ENCODE data around the gene C4orf33.

- PRO-cap = no peak
Measured at GRCh38 chr4:127963651-127964384, 1.2 kb downstream of the MFSD8 start.

DNA sequence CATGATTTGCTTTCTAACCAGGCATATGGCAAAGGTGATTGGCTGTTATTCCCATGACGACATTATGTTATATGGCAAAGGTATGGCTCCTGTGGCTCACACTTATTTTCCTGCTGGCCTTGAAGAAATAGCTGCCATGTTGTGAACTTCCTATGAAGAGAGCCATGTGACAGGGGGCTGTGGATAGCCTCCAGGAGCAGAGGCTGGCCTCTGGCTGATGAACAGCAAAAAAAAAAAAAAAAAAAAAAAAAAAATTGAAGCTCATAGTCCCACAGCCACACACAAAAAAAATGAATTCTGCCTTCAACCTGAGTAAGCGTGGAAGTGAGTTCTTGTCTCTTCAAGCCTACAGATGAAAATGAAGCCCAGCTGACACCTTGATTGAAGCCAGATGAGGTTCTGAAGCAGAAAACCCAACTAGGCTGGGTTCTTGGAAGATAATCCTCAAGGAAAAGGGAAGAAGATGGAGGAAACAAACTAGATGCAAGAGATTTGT, 8.4 kb downstream of the ABHD18 start:
- PRO-cap = no peak

GRCh38 chr4:128037208-128037524, 23.9 kb upstream of the LARP1B start:
- PRO-cap = no peak

DNA sequence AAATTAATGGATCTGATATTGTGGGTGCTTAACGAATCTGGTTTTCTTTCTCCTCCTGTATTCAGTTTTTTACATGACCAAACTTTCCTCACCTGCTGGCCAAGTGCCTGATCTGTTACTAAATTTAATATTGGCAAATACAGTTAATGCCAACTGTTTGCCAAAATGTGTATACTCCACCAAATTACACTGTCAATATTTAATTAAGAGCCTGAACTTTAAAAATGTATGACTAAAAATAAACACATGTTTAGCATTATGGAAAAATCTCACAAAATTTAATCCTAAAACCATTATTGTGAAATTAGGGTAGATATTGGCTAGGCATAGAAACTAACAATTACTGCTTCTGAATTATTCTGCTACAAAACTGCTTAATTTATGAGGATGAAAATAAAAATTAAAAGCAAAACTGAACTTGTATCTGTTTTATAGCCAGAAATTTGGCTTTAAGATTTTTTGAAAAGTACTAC, 3.2 kb downstream of the PGRMC2 start:
- PRO-cap = no peak

GRCh38 chr4:128427792-128428408, 140.3 kb upstream of the PGRMC2 start:
- PRO-cap = no peak

DNA sequence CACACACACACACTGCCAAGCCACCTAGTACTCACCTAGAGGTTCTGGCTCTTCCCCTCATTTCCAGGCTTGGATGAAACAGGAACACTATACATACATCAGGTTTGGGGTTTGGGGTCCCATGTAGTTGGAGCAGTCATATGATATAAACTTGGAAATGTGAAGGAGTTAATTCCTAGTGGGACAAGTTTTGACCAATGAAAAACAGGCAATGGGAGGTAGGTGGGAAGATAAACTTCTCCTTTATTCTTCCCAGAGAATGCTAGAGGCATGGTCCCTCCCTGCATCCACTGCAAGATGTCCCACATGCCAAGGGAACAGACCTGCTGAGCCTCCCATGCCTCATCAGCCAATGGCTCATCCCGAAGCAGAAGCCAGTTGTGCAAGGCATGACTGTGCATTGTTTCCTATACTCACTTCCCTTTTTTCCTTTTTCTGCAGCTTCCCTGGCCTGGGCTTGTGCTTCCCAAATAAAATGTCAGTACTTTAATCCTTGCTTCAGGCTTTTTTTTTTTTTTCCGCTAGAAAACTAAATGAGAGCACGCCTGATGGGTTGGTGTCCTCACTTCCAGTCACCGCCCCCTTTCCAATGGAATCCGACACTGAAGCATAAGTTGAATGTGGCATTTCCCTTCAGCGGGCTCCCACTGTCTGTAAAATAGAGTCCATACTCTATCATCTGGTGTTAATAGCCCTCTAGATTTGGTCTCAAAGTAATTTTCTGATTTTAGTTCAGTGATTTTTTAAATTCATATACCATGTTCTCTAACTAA, 239.1 kb upstream of the JADE1 start:
- PRO-cap = no peak

- PRO-cap = no peak
Measured at GRCh38 chr4:128573598-128574336, 235.7 kb upstream of the JADE1 start.

DNA sequence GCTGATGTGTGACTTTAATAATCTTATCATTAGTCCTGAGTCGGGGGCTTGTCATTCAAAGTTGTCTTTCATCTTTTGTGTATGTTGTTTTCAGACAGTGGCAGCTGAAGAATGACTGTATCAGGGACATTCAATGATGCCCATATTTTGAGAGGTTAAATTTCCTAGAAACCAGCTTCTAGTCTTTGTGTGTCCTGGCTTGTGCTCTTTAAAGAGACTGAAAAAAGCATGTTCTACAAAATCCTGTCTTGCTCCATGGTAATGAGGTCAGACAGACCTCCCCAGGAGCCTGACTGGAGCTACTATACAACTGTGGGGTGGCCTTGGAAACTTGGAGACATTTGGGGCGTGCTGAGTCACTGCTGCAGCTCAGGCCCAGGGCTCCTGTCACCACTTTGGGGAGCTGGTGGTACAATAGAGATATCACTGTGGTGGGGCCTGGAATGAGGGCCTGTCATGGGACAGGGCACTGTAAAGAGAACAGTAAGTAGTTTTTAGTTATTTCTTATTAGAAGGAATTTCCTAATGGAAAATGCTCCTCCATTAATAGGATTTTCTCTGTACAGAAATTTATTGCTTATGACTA, 207.5 kb upstream of the JADE1 start:
- PRO-cap = no peak

DNA sequence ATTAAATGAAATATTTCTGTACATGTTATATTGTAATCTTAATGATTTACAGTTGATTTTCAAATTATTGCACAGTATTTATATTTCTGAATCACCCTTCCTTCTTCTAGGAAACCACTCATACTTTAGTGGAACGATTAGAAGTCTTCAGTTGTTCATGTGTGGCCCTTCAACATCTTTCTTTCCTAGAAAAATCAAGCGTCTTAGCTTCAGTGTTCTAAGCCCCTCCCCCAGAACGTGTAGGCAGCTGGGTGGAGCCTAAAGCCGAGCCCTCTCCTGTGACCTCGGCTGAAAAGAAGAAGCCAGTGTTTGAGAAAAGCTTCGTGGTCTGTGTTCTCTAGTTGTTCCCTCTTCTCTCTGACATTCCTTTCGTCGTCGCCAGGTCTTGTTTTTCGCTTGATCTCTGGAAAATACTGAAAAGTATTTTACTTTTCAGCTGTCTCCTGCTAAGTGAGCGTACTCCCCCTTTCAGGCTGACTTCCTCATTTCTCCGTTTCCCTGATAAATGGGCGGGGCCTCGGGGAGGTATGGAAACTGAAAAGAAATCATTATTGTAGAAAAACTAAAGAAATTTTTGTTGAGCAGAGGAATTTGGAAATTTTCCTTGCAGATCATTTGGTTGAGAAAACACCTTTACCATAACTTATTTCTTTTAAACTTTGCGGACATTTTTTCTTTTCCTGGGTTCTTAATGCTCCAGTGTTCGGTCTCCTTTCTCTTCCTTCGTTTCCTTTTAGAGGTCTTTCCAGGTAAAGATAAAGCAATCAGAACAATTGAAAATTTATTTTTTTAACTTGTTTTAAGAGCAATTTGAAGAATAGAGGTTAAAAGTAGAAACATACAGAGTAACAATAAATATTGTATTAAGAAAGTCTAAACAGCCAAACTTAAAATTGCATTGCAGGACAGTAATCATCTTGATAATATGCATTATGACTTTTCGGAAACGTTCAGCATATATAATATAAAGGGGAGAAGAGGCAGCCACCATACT, at the start of gene C4orf33:
Gene C4orf33, plus strand, starts transcription at position 269 of the 994 bp plus-strand sequence.
- PRO-cap = bidirectional peak, plus-strand start at position 305 of the sequence, minus-strand start at position 184 of the sequence

- PRO-cap = no peak
Measured at GRCh38 chr4:133934440-133934792, 267.2 kb downstream of the PABPC4L start.

DNA sequence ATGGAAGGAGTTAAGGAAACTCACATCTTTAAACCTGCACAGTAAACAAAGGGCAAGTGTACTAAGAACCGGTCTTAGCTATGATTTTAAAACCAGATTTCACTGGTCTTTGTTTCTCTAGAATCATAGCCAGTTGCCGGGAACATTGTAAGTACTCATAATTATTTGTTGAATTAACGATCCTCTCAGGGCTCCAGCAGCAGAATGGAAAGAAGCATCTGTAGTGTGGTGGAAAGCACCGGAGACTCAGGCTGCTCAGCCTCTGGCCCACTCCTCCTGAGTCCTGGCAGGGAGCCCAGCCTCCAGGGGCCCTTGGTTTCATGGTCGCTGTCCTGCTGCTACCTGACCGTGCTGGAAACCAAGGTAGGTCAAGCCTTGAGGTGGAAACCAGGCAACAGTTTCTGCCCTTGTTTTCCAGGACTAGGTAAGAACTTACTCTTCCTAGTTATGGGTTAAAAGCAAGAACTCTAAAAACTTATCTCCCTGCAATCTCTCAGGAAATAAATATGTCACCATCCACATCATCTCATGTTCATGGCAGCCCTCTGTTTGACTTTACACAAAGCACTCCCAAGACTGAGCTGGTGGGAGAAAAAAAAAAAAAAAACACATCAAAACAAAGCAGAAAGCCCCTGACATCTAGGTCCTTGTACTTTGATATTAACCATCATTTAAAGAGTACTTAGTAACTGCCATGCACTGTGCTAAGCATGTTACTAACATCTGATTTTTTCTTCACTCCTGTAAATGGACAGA, 103.0 kb upstream of the NOCT start:
- PRO-cap = no peak

GRCh38 chr4:139047490-139048554, 32.2 kb downstream of the NOCT start:
- PRO-cap = no peak

- PRO-cap = no peak
Measured at GRCh38 chr4:139359563-139360079, 57.3 kb upstream of the NDUFC1 start.

- PRO-cap = no peak
Measured at GRCh38 chr4:139401274-139401831, 52.6 kb upstream of the RAB33B start.

GRCh38 chr4:139452721-139453042, 1.2 kb upstream of the RAB33B start:
- PRO-cap = no peak

- PRO-cap = no peak
Measured at GRCh38 chr4:139454254-139454625, 319 bp downstream of the RAB33B start.

DNA sequence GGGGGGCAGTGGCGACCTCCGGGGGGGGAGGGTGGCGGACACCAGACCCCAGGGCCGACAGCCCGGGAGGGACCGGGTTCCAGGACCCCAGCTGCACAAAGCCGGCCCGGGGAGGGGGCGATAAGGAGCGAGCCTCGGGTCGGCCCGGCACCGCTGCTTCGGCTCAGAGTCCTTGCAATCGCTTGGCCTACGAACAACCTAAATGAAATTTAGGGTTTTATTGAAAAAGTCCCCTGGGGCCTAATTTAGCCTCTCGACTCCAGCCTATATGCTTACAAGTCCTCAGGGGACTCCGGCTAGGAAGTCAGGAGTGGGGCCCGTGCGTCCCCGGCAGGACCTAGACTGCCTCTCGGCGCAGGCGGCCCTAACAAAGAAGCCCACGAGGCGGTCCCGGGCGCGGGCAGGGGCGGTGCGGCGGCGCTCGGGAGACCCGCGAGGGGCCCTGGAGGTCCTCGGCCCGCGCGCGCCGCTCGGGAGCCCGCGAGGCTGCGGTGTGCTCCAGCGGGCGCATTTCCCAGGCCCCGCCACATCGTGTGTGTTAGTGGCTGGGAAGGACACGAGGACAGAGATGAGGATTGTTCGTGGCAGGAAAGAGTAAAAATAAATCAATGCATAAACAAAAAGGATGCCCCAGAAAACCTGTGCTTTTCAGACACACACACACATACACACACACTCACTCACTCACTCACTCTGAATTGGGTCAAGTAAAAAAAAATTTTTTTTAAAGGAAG, 70.0 kb downstream of the MGST2 start:
- PRO-cap = no peak

DNA sequence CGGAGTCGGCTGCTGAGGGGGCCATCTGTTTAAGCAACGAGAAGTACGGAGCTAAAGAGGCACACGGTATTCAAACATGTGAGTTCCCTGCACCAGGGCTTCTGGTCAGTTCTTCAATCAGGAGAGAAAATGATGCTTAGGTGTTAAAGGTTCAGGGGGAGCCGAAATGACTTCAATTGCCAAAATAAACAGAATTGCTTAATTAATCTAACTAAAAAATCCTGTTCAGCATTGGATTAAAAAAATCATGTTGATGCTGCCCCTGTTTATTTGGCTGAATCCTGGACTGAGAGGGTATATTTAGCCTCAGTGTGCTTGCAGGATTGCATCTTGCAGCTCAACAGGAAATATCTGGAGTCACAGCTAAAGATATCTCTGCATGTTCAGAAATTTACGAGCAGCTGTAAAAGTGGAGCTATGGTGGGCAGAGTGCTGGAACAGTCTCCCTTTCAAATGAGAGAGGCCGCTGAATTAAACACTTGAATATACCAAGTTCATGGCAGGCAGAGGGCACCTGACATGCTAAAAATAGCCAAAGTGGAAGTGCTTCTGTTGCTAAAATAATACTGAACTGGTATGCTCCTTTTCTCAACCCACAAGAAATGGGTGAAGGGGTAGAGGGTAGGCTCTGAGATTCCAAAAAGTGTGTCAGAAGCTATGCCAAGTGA, 97.9 kb downstream of the MGST2 start:
- PRO-cap = no peak

DNA sequence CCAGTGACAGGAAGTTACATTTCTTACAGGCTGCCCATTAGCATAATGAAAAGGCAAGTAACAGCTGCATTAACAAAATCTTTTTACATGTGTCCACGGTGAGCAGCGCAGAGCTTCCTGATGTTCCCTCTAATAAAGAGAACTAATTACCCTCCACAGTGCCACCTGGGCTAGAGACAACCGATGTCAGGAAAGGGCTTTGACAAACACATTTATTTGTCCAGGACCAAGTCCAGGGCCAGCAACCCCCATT, 176.1 kb downstream of the MGST2 start:
- PRO-cap = no peak

DNA sequence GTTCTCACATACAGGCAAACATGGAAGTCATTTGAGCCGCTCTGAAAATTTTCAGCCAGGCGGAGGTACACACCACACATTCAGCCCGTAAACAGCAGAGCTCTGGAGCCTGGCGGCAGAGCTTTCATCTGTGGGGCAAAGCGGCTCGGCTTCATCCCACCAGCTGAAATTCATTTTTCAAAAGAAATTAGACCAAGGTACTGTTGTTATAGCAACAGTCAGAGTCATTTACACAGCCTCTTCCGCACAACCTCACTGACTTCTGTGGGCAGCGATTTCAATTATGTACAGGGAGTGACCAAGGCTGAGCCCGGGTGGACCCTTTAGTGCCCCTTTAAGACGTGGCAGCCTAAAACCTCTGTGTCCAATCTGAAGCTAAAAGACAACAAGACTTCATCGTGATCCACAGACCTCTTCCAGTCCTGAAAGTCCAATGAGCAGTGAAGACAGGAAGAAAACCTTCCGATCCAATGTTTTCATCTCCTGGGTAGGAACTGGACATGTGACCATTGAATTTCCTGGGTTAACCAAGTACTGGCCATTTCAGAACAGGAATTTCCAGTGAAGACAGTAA, 237.0 kb downstream of the MGST2 start:
- PRO-cap = no peak